Fibroblast of villous mesenchyme (primary cell): ENCODE results near the gene SCN7A.

GRCh38 chr2:160956611-160956992 is 203.6 kb upstream of the TANK start:
- CAGE, long polyA plus RNA, result no peak

DNA sequence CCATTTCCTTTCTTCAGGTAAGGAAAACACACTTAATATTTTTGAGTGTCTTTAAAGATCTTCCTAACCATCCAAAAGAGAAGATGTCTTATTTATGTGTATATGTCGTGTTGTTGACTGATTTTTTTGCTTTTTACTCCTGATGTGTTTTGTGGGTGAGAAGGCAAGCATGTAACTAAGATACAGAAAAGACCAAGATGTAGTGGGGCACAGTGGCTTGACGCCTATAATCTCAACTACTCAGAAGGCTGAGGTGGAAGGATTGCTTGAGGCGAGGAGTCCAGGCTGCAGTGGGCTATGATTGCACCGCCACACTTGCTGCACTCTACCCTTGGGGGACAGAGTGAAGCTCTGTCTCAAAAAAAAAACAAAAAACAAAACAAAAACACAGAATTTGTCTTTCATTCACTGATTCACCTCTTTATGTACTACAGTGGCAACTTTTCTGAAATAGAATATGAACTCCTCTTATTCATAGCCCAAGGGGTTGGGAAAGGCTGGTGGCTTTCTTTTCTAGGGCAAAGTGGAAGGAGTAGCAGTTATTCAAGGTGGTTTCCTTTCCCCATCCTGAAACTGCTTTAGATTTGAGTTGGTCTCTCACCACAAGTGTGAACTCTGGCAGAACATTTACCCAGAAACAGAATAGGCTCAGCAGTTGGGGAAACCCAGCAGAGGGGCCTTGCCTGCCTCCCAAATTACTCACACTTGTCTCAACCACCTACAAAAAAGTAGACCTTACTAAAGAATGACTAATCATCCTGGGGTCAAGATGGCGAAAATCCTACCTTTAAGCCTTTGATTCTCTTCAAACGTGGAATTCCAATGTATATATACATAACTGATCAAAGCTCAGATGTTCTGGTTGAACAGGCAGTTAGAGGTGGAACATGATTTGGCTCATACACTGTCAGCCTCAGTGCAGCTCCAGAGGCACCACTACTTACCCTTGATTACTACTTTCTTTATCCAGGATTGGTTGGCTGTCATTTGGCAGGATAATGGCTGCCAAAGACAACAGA is 6.5 kb downstream of the TANK start:
- CAGE, long polyA plus RNA, result no peak

GRCh38 chr2:161414358-161415074 is 1.6 kb upstream of the TBR1 start:
- CAGE, long polyA plus RNA, result no peak

DNA sequence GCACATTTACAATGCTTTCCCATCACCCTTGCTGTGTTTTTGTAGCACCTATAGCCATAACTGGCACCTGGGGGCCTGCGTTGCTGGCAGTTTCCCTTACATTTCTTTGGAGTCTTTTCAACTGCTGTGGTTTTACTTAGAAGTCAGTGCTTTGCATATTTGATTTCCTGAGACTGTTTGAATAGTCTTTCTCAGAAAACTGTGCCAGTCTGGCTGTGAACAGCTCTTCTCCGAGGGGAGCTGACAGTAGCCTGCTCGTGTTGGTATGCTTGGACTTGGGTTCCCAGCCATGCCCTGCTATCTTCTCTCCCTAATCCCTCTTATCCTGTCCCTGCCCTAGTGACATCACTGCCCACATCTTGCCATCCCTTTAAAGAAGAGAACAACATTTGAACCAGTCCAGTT is 81.5 kb downstream of the DPP4 start:
- CAGE, long polyA plus RNA, result no peak

GRCh38 chr2:162011743-162012017 is 62.3 kb downstream of the DPP4 start:
- CAGE, long polyA plus RNA, result no peak

- CAGE, long polyA plus RNA, result no peak
Observed at GRCh38 chr2:162310607-162311031, 7.9 kb downstream of the IFIH1 start.

DNA sequence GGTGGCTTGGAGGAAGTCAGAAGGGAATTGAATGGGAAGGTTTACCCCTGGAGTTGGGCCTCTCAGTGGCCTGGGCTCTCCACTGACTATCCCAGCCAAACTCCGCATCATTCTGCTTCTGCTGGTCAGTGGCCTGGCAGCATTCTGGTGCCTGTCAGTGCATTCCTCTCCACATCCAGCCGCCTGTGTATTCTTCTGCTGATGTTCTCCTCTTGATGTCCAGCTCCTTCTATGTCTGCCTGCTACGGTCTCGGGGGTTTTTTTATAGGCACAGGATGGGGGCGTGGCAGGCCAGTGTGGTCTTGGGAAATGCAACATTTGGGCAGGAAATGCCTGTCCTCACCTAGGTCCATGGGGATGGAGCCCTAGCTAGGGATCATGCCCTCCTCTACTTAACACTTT is 10.4 kb upstream of the IFIH1 start:
- CAGE, long polyA plus RNA, result no peak

DNA sequence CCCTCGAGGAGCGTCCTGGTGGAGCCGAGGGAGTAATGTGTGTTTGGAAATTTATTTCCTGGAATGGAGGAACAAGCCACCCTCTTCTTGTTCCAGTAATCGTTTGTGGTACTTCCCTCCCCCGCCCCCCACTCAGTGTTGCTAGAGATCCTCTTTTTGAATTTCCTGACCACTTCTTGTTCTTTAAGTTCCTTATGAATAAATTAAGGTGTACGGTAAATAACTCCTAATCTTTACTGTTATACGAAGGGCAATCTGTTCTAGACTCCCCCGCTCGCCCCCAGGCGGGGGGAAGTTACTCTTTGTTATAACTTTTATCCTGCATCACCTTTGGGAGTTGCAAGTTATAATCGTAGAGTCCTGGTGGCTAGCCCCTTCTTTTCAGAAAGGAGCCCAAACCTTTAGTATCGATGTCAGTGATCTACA is 570 bp downstream of the GCA start:
- CAGE, long polyA plus RNA, result no peak

- CAGE, long polyA plus RNA, result no peak
Observed at GRCh38 chr2:162710432-162710744, 128.2 kb downstream of the KCNH7 start.

- CAGE, long polyA plus RNA, result no peak
Observed at GRCh38 chr2:163121396-163121975, 282.9 kb upstream of the KCNH7 start.

DNA sequence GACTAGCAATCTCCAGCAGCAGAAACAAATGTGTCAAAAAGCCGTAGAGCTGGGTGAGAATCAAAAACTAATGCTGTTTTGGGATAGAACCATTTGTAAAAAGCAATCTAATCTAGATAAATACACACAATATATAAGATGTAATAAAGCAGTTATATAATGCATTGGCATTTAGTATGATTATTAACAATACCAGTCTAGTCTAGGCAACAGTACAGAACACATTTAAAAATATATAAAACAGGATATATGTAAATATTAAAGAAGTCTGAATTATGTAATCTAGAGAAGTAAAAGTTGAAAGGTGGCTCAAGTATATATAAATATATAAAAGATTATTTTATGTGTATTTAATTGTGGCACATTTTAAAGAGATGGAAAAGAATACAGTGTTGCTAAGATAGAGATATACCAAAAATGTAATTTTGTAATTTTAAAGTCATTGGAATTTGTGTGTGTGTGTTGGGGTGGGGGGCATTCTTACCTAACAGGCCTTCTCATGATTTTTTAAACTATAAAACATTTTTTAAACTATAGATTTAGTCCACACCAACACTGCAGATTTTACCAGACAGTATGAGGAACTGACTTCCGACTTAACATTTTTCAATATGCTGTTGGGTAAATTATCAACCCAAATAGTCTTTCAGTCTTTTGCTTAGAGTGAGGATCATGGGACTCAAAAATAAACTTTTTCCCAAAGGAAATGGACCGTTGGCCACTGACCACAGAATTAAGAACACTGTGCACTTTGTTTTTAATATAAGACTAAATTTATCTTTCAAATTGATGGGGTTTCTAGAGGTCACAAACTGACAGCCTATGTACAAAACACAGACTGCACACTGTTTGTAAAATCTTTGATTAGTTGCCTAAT is 45.2 kb downstream of the FIGN start:
- CAGE, long polyA plus RNA, result no peak

- CAGE, long polyA plus RNA, result no peak
Observed at GRCh38 chr2:164013939-164014947, 278.4 kb upstream of the FIGN start.

DNA sequence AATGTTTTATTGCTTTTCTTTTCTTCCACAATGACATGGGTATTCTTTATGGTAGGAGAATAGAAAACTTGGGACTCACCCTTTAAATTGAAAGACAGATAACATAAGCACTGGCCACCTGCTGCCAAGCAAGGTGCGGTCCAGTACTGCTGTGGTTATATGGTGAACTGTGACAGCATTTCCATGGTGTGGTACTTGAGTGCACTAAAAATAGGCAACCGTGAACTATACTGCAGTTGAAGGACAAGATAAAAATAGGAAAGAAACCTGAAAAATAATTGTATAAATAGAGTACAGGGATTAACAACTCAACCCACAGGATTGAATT is 54.4 kb upstream of the GRB14 start:
- CAGE, long polyA plus RNA, result no peak

GRCh38 chr2:164711291-164711596 is 90.0 kb upstream of the GRB14 start:
- CAGE, long polyA plus RNA, result no peak

DNA sequence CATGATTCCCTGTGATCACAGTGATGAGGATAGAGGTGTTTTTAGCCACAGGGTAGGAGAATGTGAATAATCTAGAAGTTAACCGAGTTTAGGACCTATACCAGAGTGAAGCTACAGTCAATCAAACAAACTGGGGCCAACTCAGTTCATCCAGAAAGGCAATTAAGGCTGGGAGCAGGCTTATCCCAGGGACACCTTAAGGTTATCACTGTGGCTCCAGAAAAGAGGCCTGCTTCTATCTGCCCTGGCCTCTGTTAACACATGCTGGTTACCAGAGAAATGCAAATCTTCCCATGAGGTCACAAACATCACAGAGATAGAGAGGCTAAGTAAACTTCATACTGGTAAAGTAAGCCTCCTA is 93.2 kb upstream of the GRB14 start:
- CAGE, long polyA plus RNA, result no peak

GRCh38 chr2:164776149-164776817 is 65.3 kb downstream of the COBLL1 start:
- CAGE, long polyA plus RNA, result no peak

GRCh38 chr2:164808657-164809155 is 32.9 kb downstream of the COBLL1 start:
- CAGE, long polyA plus RNA, result no peak

- CAGE, long polyA plus RNA, result no peak
Observed at GRCh38 chr2:165956872-165957647, 3.5 kb upstream of the TTC21B start.

- CAGE, long polyA plus RNA, result no peak
Observed at GRCh38 chr2:166375131-166375632, 562 bp downstream of the SCN9A start.

- CAGE, long polyA plus RNA, result no peak
Observed at GRCh38 chr2:166493809-166494620, at the start of gene SCN7A. TSS of gene SCN7A (minus strand) at chr2:166494249.